Bronchus fibroblast of lung (primary cell): ENCODE measurements around a stretch of chr6.

DNA sequence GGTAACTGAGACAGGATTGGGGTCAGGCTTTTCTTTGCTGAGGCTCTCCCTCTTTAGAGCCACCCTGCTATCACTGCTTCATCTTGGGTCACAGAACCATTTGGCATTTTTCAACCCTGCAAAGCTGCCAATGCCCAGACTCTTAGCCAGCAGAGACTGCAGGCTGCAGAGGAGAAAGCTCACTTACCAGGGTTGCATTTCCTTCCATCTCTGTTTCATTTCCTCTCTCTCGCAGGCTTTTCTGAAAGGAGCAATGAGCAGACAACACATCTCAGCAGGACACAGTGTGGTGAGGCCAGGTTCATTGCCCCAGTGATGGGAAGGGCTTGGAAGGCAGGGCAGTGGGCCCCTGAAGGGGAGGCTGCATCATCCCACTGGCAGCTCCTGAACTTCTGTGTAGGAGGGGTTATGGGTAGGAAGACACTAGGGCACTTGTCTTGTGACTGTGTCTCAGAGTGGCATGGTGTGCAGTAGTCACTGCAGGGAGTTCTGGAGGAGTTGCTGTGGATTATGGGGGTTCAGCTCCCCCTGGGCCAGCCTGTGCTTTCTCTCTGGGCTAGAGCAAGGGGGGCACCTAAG lies 246.7 kb downstream of the QKI start:
- RAMPAGE, long total RNA, result no peak

- RAMPAGE, long total RNA, result no peak
Observed at GRCh38 chr6:163709527-163709972, 295.0 kb downstream of the QKI start.

- RAMPAGE, long total RNA, result no peak
Observed at GRCh38 chr6:163962537-163963180, 548.1 kb downstream of the QKI start.

GRCh38 chr6:163964742-163965242 lies 550.3 kb downstream of the QKI start:
- RAMPAGE, long total RNA, result no peak

- RAMPAGE, long total RNA, result no peak
Observed at GRCh38 chr6:164084975-164086329, 670.9 kb downstream of the QKI start.

DNA sequence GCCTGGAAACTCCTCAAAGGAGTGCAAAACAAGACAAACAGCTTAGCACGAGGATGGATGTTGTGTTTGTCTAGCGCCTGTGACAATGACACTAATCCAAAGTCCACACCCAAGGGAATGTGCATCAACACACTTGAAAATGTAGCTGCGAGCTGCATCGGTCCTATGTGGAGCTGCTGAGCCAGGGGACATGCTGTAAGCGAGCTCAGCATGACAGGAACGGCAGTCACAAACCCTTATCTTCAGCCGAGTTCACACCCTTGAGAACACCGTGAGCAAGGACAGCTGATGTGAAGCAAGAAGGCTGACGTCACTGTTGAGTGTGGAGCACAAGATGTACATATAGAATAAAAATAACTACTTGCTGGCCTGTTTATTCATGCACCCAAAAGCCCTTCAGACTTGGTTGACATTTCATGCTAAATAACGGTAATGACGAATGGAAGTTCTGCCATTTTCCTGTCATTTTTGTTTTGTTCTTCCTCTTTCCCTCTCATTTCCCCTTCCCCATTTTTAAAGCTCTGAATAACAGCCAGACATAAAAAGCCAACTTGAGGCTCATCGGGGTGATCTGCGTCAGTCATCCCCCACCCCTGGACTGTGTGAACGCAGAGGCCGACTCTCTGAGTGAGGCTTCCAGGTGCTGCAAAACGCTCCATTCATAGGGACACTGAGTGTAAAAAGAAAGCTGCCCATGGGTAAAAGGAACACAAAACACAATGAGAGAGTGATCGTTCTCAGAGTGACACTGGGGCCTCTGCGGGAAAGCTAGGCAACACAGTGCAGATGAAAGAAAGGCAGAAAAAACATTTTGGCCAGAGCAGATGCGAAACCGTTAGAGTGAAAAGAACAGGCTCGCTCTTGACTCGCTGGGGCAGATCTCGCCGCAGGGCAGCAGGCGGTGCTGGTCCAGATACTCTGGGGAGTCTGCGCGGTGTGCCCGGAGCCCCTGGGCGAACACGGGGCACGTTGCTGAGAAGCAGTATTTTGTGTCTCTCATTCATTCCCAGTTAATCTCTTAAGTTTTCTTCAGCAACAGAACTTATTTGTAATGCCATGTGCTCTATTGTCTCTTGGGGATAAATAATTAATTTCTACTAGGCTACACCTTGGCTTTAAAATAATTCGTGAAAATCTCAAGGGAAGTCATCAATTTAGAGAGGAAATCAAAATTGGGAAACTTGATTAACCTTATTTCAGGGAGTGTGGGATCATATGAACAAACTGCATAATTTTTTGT lies 684.8 kb downstream of the QKI start:
- RAMPAGE, long total RNA, result no peak

DNA sequence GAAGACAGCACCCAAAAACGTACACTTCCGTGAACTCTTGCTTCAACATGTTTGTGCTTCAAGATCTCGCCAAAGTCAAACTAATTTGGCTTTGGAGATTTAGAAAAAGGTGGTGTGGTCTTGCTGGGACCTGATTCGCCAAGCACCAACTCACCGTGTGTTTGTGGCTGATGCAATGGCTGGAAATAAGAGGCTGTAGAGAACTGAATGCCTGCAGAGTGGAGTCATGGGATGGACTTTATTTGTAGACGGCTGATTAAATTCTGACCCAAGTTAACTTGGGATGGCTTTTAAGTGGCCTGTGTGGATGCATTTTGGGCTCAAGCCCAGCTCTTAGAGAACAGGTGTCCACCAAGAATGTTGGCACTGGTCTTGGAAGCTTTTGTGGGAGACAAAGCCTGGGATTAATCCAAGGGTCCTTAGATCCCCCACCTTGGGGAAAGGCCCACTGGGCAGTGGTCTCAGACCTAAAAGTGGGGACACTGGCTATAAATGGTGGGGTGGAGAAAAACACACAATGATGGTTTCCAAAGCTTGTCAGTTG lies 693.1 kb downstream of the QKI start:
- RAMPAGE, long total RNA, result no peak

DNA sequence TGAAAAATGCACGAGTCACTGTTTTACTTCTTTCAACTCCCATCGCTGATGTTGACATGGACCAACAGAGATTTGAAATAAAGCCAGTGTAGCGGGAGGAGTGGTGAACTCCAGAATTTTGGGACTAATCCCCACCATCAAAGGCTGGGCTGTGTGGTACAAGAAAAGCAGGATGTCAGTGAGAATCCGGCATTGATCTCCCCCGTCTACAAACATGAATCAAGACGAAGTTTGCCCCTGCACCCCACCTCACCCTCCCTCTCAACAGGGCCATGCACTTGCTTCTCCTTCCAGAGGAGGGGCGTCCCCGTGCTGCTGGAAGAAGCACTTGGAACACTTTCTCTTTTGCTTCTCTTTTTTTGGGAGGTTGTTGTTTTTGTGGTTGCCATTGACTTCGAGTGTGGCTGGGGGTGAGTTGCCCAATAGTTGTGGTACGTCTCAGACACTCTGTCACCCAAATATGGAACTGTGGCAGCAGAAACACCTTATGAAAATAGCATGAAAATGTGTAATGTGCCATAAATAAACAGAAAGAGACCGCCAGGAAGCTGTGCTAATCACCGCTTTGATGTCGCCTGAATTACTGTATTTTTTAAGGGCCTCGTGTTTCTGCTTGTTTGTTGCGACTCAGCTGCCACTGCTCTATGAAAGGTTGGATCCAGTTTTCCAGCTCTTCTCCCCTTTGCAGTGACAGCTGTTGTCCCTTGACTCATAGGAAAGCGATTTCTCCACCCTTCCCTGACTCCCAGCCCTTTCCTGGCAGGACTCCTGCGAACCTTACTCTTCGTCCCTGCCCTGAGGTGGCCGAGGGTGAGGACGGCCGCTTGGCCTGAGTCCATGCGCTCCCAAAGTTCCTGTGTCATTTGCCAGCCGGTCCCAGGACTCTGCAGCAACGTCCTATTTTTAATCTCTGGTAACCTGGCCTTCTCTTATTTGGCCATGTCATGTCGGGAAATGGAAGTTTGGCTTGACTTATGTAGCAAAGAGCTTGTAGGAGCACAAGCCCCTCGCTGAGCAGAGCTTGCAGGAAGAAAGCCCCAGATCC lies 694.4 kb downstream of the QKI start:
- RAMPAGE, long total RNA, result no peak

DNA sequence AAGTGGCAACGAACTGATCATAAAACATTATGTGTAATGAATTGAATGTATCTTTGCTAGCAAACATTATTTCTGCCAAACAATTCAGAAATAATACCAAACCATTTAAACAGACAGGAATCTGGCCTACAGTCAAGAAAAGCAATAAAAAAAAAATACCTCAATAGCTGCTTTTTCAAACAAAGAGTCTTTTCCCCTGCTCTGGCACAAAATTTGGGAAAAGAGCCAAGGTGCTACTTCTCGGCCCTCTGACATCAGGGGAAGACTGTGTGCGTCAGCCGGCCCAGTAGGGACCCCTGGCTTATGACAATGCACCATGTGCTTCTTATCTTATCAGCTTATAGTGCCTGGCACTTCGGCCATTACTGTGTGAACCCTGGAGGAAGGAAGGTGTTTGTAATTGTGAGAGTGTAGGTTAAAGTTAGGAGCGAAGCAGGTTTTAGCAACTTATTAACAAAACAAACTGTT lies 89.4 kb downstream of the PDE10A start:
- RAMPAGE, long total RNA, result no peak

DNA sequence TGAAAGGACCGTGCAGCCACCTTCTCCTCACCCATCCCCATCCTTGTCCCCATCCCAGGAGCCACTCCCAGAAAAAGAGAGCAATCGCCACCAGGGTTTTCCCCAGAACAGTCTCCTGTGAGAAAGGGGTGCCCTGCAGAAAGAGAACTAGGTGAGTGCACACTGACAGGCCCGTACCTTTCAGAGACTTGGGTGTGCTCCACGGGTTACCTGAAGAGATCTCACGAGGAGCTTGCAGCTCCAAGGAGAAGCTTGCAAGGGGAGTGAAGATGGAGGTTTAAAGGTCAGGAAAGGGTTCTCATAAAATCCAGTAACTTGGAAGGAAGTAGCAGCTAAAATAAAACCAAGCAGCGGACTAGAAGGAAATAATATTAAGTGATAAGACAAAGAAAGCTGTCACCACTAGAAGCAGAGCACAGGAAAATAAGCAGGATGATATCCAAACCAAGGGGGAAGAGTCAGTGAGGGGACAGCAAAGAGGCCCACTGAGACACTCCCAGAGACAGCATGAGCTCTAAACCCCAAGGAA lies 14.1 kb downstream of the PDE10A start:
- RAMPAGE, long total RNA, result no peak

DNA sequence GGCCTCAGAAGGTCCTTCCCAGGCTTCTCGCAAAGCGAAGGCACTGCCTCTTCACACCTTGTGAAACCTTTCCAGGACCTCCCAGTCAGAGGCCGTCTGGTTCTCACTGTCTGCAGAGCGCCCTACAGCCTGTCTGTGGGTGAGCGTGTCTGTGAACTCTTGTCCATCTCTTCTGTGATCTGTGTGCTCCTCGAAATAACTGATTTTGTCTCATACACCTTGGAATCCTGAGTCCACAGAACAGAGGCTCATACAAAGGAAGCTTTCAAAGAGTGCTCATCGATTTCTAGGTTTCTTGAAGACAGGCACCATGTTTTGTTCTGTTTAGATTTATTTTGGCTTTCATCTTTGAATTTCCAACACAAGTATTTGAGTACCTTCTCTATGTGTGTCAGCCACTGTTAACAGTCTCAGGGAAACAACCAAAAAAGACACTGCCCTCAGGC lies 6.3 kb downstream of the PDE10A start:
- RAMPAGE, long total RNA, result no peak

DNA sequence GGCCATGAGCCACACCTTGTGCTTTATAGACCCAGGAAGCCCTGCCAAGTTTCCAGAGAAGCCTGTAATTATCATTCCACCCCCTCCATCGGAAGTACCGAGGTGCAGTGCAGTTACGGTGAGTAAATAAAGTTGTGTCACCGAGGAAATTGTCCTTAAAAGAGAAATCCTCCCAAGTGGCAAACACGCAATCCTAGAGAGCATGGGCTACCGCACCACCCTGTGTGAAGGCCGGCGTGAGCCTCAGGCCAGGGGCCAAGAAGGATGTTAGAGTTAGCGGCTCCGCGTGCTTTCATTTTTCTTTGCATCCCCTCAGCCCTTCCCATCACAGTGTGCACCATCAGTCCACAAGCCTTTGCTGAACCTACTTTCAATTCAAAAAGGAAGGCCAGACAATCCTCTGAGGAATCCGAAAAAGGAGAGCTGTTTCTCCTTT lies 183.2 kb upstream of the PDE10A start:
- RAMPAGE, long total RNA, result no peak

DNA sequence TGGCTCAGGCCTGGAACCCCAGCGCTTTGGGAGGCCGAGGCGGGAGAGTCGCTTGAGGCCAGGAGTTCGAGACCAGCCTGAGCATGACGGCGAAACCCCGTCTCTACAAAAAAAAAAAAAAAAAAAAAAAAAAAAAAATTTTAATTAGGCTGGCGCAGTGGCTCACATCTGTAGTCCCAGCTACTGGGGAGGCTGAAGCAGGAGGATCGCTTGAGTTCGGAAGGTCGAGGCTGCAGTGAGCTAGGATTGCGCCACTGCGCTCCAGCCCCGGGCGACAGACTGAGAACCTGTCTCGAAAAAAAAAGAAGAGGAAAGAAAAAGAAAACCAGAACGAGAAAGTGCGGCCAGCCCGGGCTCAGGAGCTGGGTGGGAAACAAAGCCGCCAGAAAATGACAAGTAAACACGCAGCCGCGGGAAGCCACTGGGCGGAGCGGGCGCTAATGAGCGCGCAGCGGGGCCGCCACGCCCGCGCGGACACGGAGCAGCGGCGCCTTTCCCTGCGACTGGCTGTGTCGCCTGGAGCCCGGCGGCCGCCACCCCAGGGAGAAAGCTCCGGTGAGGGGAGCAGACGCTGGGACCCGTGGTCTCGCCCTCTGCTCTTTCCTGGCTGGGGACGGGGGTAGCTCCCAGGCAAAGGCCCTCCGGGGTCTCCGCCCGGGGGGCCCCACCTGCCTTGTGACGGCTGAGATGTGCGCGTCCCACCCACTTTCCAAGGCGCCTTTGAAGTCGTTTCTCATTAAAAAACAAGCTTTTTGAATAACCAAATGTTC lies 55.1 kb downstream of the PRR18 start:
- RAMPAGE, long total RNA, result no peak

- RAMPAGE, long total RNA, result no peak
Observed at GRCh38 chr6:166344134-166345062, 2.1 kb upstream of the SFT2D1 start.

GRCh38 chr6:166394468-166394961 lies 11.8 kb upstream of the MPC1 start:
- RAMPAGE, long total RNA, result no peak

DNA sequence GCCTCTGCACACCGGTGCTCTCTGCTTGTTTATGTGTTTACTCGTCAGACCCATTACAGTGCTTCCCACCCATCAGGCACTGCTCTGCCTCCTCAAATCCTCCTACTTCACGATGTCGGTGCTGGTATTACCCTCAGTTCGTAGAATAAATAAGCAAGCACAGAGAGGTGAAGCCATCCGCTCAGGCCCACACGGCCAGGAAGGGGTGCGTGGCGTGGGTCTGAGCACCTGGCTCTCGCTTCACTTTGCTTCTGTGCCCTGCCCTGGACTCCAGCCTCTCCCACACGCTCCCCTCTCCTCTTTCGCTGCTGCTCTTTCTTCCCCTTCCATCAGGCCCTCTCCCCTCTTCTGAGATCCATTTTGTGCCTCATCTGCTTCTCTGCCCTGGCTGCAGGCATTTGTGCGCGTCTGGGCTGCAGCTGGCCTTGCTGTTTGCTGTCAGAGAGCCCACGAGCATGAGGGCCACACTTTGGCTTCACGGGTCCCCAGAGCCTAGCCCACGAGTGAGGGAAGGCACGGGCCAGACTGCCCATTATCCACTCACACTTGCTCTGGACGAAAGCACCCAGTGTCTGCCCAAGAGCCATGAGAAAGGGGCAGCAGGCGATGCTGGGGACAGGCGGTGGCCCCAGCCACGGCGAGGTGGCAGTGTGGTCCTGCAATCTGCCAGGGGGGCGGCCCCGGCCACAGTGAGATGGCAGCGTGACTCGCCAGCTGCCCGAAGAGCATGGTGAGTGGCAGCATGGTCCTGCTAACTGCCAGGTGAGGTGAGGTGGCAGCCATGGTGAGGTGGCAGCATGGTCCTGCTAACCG lies 96.2 kb upstream of the MPC1 start:
- RAMPAGE, long total RNA, result no peak

DNA sequence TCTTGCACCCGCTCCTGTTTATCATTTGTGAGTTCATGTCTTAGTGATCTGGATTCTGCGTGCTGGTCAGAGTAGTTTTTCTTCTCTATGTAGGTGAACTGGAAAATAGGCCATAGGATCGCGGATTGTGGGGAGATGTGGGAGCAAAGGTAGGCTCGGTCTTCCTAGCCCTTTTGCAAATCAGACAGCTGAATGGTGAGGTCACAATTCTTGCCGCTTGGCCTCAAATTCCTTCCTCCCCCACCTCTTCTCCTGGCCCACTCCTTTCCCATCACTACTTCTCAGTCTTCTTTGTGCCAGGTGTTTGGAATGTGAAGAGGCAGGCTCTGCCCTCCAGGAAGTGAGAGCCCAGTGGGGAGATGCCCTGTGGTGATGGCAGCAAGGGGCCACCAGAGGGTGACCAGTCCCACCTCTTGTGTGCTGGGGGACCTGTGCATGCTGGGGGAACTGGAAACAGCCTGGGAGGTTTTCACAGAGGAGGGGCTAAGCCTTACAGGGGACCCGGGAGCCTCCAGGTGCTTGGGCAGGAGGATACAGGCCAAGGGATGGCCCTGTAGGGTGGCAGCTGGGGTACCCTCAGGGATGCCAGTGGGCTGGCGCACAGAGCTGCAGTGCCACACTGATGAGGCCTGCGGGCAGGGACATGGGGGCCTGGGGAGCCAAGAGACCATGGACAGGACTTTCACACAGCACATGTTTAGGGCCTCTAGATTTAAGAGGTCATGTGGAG lies 72.4 kb downstream of the RAMACL start:
- RAMPAGE, long total RNA, result no peak

- RAMPAGE, long total RNA, result no peak
Observed at GRCh38 chr6:166553485-166553796, 33.0 kb downstream of the RAMACL start.

GRCh38 chr6:166655406-166655800 lies 28.4 kb upstream of the RPS6KA2 start:
- RAMPAGE, long total RNA, result no peak

DNA sequence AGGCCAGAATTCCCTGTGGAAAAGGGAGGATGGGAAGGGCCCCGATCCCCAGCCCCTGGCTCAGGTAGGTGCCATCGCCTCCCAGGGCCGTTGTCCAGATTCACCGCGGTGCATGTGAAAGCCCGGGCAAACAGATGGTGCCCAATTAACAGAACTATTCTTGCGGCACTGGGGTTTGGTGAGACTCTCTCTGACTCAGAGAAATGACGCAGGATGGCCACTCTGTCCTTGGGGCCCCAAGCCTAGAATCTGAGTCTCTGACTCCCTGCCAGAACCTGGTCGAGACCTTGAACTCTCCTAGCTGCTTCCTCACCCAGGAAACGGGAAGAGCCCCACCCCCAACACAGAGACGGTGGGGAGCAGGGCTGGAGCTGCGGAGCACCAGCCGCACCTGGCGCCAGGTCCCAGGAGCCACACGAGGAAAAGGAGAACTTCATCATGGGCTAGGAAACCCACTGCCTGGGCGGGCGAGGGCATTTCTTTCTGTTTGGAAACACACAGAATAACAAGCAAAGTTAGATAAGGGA lies 29.7 kb upstream of the RPS6KA2 start:
- RAMPAGE, long total RNA, result no peak